ENCODE data around the gene DIP2C.

DNA sequence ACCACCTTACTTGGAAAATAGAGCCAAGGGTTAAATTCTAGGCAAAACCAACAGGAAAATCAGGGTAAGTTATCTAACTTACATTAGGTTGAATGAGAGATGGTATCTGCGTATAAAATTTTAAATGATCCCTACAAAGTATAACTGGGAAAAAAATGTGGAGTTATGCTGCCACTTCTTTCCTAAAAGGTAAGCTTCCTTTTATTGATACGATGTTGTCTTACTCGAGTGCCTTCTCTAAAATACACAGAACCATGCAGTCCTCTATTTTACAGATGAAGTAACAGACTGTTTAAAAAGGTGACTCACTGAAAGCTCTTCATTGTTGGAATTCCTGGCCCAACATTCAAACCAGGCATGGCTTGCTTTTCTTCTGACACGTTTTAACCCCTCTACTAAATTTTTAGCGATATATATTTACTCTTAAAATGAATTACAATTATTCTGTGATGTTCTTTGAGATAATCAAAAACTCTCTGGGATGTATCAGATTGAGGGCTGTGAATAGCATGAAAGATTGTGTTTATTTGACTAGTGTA, 1.8 kb upstream of the ZMYND11 start:
- PRO-cap: no peak

DNA sequence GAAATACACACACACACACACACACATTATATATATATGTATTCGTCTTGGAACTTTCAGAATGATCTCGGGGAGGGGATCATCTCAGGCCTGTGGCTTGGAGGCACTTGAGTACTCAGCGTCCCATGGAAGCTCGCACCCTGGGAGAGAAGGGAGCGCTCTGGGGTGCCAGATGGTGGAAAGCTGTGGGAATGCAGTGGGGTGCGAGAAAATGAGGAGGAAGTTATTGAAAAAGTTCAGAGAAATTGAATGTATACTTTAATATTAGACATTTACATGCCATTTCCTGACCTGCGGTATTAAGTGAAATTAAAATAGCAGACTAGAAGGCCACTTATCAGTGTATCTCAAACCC, 66.3 kb downstream of the ZMYND11 start:
- PRO-cap: no peak

DNA sequence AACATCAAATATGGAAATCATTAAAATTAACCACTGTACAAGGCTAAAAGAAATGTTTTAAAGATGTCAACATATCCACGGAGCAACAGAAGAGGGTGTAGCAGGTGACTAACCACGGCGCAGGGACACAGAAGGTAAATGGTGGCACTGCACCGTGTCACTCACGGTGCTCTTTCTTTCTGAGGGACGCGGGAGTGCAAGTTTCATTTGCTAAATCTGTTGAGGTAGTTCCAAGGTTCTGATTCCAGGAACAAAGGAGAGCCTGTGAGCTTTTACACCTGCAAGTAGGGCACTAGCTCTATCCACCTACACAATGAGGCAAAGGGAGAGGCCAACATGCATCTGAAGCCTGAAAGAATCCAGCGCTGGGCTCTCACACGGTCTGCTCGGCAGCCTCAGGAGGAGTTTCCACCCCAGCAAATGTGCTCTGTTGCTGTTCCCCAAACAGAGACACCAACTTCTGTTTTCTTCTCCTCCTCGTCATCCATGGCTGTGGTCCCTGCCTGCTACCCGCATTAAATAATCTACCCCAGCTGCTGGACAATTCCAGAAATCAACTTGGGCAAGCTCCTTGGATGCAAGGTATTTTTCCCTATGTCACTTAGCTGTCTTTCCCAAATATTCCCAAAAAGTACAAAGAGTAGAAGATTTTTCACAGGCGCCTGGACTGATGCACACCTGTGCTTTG, 176.6 kb downstream of the ZMYND11 start:
- PRO-cap: no peak

GRCh38 chr10:315363-316478, 180.5 kb downstream of the ZMYND11 start:
- PRO-cap: no peak

GRCh38 chr10:336866-338243, 202.1 kb downstream of the ZMYND11 start:
- PRO-cap: no peak

DNA sequence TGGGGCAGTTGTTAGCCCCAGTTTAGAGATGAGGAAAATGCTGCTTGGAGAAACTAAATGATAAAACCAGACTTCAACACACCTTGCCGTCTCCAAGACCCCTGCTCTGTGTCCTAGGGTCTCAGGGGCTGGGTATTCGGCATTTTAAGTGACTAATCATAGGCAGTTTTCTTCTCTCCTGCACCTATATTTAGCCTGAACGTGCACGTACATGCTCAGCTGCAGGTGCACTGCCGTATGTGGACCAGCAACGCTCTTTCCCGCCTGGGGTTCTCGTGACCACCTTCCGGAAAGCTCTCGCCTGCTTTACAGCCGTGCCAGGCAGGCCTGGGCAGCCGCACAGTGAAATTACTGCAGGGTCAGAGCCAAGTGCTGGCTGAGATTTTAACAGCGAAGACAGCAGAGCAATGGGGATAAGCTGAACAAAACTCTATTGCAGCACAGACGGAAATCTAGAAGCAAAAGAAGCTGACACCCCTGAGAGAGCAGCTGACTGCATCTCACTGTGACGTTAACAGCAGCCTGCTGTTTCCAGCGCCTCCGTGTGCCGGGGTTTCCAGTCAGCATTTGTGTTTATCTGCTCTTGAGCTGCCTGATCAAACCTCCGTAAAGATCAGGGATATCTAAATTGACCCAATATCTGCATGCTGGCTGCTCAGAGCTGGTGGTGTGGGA, 179.1 kb downstream of the DIP2C start:
- PRO-cap: no peak

- PRO-cap: no peak
Observed at GRCh38 chr10:513257-513819, 176.1 kb downstream of the DIP2C start.

GRCh38 chr10:622243-622700, 67.2 kb downstream of the DIP2C start:
- PRO-cap: no peak

DNA sequence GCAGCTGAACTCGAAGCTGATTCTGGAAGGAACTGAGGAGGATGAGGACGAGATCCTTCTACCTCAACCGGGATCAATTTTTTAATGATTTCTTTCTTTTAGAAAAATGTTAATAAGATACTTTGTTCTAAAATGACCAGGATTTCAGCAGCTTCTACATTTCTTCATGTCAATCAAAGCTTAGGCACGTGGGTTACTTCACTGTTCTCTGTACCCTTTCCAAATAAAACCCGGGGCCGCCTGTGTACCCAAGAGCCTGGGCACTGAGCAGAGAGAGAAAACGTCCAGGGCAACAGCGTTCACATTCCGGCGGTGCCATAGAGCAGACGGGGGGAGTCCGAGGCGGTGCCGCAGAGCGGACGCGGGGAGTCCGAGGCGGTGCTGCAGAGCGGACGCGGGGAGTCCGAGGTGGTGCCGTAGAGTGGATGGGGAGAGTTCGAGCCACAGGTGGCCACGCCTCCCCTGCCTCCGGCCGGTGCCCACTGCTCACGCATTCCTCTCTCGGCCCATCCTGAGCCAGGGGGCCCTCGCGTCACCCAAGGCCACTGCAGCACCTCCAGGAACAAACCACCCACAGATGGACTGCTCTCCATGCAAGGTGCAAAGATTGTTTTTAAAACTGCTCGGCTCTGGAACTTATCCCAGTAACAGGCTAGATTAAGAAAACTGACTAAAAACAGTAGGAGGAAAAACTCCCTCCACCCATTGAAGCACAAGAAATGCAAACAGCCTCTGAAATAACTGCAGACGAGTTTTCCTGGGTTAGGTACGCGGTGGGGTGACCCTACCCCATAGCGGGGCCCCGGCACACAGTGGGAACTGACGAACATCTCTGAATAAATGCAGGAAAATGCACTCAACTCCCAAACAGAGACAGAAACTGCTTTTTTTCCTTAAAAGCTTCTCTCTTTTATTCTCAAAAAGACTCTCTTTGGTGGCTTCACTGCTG, 56.1 kb downstream of the DIP2C start:
- PRO-cap: no peak

DNA sequence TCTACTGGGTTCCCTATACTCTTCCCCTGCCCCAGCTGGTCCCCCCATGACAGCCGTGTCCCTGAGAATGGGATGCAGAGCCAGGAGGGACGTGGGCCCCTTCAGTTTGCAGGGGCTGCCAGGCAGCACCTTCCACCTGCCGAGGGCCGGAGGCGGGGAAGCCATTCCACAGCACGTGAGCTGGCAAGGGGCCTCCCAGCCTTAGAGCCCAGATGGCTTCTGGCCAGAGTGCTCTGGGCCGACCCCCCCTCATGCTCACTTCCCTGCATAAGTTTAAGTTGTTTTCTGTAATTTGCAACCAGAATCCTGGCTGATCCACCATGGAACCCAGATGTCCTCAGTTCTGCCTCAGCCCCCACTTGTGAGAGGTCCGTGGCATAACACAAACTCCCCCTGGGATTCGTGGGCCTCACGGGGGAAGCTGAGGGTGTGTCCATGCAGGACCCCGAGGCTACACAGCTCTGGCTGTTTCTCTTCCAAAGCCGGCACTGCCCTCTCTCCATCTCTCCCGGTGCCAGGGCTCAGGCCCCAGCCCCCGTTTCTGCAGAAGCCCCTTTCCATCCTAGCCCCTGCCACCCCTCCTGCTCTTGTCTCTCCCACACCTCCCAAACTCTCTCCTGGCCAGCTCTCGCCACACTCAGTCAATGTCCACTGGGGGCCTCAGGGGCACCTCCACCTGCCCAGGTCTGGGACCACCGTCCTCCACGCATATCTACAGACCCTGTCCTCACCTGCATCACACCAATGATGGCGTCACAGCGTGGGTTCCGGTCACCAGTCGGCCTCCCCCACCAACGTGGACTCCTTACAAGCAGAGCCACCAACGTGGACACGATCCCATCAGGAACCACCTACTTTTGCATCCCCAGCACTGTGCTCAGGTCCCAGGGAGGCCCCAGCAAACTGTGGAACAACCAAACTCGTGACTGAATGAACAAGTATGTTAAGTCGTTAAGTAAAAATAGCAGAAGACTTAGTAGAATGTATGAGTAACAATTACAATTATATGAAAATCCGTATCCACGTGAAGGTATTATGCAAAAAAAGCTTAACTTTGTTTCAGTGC, 38.6 kb downstream of the DIP2C start:
- PRO-cap: no peak

- PRO-cap: no peak
Observed at GRCh38 chr10:659754-660247, 29.7 kb downstream of the DIP2C start.

GRCh38 chr10:673534-674096, 15.9 kb downstream of the DIP2C start:
- PRO-cap: no peak

DNA sequence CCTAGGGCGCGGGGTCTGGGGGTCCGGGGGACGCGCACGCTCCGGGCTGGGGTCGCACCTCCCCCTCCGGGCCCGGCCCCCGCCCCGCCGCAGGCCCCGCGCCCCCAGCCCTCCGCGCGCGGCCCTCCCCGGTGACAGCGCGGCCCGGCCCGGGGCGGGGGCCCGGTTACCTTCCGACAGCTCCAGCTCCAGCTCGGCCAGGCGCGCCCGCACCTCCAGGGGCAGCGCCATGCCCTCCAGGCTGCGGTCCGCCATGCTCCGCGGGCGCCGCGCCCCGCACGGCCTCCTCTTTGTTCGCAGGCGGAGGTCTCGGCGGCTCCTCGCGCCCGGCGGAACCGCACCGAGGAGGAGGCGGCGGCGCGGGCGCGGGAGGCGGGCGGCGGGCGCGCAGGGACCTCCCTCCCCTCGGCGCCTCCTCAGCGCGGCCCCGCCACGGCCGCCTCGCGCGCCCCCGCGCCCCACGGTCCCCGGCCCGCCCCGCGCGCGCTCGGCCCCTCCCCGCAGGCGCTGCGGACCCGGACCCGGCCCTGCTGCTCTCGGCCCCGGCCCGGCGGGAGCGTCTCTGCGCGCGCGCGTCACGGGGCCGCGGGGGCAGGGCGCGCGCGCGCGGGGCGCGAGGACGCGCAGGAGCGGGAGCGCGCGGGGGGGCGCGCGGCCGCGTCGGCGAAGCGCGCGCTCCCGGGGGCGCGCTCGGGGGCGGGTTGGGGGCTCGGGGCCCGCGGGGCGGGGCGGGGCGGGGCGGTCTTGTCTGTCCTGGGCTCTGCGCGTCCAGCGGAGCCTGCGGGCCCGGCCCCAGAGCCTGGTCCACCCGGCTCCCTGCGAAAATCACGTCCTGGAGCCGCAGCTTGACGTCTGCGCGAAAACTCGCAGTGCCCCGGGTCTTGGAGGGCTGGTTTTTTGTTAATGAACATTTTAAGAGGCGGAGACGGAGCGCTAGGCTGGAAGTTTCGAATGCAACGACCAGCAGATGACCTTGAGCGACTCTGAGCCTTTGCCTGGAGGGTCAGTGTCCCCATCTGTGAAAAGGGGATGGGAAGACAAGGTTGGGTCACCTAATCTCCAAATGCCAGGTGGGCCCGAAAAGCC, at the start of gene DIP2C:
Gene DIP2C (minus strand): TSS at position 345 of the 1,086 bp plus-strand sequence.
- PRO-cap: unidirectional peak, minus-strand start at position 342 of the sequence; bidirectional peak, plus-strand start at position 771 of the sequence, minus-strand start at position 564 of the sequence

DNA sequence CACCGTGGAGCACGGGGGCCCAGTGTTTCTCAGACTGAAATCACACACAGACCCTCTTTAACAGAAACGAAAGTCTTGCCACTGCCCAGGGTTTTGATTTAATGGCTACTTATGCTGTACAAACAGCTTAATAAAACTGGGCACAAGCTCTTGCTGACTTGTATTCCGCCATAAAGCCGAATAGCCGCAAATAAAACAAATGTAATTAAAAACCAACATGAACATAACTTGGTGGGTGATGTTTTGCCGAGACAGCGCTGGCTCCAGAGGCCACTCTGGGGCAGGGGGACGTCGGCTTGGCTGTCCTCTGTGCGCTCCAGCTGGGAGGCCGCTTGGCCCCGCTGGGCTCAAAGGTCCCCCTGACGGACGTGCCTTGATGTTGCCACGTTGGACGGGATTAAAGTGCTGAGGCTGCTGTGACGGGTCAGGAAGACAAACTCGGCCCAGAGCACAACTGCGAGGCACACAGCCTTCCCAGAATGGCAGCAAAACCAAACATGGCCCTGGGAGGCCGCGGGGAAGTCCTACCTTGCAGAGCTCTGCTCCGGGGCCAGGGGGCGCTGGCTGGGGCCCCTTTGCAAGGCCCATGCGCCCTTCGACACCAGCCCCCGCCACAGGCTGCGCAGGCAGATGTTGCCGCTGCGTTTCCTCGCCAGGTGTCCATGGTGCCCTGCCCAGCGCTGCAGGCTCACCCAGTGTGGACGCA, 99.3 kb upstream of the DIP2C start:
- PRO-cap: no peak

DNA sequence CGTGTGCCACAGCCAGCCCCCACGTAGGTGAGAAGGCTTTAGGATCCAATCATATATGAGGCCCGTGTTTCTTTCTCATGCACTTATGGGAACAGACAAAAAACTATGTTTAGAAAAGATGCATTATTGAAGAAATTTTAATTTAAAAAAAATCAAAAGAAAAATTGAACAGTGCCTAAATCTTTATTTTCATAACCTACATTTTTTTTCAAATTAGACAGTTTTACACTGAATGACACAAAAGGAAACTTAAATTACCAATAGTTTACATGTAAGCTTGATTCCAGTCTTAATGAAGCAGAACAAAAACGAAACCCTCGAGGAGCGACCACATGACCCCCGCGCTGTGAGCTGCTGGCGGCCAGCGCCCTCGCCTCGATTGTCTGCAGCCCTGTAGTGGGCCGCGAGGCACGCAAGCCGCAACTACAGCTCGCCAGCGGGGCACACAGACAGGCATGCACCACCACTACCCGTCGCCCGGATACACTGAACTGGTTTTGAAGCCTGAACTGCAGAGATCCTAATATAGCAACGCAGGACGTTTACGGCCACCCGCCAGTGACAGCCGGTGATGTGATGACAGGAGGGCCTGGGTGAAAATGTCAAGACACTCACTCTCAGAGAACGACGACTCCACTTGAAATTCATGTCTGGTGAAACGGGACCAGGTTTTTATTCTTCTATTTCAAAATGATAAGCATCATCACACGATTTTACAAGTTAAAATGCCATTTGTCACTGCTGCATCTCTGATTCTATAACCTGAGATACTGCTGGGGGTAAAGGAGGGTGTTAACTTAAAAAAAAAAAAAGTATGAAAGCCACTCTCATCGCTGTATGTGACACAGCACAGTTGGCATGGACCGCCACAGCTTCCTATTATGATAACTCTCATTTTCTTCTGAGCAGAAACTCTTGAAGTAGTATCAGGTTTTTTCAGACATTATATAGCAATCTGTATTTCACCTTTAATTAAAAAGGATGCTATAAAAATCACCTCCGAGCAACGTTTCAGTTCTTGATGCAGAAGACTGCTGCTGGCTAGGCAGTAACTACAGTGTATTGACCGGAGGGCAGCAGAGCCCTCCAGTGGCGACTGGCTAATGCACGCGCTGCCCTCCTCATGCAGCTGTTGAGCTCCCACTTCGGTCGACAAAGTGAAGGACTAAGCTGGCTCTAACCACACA, 120.3 kb upstream of the DIP2C start:
- PRO-cap: no peak

DNA sequence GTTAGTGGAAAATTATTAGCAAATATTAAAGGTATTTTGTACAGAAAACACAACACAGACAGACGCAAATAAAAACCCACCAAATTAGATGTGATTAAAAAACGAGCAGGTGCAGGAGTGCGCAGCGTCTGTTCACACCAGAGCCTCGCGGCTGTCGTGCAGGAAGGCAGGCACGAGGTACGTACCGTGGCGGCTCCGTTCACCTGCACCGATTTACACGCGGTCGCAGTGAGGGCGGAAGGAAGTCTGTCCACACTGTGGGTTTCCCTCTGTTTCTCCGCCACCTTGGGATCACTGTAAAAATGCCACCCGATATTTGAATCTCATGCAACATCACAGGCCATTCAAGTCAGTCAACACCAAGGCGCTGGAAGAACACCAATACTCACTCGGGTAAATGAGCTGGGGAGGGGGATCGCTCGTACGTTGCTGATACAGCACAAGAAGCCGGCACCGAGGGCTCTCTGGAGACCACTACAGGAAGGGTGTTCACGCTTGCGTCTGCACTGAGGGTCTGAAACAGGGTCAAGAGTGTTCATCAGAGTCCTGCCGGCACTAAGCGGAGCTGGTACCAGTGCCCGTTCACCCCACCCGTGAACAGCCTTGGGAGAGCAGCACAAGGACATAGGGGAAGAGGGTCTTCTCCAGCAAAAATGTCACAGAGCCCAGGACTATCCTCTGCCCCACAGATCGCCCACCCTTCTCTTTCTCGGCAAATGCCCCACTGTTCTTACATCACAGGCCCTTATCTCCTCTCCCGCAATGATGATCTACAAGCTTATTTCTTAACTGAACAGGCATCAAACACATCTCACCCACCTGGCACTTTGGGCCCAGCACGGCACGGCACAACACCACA, 116.7 kb downstream of the LARP4B start:
- PRO-cap: no peak

GRCh38 chr10:823606-824065, 107.9 kb downstream of the LARP4B start:
- PRO-cap: no peak

- PRO-cap: no peak
Observed at GRCh38 chr10:828424-829144, 102.9 kb downstream of the LARP4B start.

- PRO-cap: no peak
Observed at GRCh38 chr10:830248-831245, 101.0 kb downstream of the LARP4B start.

DNA sequence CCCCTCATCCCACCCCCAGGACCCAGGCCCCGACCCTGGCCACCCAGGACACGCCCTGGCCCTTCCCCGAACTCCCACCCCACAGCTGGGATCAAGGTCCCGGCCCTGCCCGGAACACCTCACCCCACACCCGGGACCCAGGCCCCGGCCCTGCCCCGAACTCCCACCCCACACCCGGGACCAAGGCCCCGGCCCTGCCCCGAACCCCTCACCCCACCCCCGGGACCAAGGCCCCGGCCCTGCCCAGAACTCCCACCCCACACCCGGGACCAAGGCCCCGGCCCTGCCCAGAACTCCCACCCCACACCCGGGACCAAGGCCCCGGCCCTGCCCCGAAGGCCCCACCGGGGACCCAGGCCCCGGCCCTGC, 668 bp upstream of the LARP4B start:
- PRO-cap: unidirectional peak, plus-strand start at position 84 of the sequence